Liver (tissue), 9 donors: ENCODE data around the genes ITPKB, SNAP47 and PRSS38.

GRCh38 chr1:226679209-226679677 is 59.8 kb downstream of the ITPKB start:
- PRO-cap, 5 experiments, result no peak in any of the 5 experiments
- RAMPAGE, long total RNA, 2 experiments, result no peak in any of the 2 experiments
- RRBS, result no CpG with 5 or more reads among the region's 2 CpGs

DNA sequence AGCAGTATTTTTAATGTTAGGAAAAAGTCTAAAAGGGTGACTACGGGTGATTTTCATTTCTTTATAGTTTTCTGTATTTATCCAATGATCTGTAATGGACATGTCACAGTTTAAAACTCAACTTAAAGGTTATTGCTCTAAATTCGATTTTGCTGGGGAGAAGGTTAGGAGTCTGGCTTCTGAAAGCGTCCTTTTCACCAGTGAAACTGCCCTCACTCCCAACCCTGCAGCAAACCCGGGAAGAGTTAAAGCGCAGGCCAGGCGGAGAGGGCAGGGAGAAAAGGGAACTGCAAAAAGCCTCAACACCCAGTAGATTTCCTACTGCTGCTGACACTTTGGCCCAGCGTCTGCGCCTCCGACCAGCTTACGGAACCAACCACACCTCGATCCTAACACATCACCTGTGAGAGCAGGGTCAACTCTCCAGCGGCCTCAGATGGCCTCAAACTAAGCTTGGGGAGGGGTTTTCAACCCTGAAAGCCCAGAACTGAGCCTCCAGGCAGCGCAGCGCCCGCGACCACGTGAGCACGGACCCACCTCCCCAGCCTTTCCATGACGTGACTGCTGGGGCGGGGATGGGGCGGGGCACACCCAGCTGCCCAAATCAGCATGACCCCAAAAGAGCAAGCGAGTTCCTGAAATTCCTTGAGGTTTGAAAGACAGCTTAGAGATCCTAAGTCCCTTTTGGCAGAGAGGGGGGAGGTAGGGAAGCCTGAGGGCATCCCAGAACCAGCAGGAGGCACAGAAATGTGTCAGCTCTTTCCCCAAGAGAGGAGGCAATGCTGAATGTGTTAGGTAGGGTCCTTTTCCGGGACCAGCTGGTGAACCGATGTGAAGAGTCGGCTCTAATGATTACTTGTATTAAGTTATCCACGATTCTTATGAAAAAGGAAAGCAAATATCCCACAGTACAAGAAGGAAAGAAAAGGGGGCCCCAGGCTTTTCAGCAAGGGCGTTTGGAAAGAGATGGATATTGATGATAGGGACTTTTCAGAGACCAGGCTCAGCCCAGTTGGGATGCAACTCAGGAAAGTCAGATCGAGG is 59.1 kb downstream of the ITPKB start:
- PRO-cap, 5 experiments, result peak in 5 of 5 experiments; most common plus-strand start position 630 of the sequence (in 4); most common minus-strand start position 489 of the sequence (in 5)
- RAMPAGE, long total RNA, 2 experiments, result no peak in any of the 2 experiments
- RRBS, result no CpG with 5 or more reads among the region's 28 CpGs

DNA sequence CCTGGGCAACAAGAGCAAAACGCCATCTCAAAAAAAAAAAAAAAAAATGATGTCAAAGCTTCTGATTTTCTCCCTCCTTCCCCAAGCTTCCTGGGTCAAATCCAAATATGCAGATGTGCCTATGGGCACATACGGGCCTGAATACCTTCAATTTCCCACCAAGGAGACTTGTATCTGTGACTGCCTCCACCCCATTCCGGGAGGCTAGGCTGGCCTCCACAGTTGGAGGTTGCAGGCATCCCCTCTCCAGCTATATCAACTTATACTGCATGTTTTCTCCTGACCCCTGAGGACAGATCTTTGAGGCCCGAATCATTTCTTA is 33.6 kb downstream of the ITPKB start:
- PRO-cap, 5 experiments, result no peak in any of the 5 experiments
- RAMPAGE, long total RNA, 2 experiments, result no peak in any of the 2 experiments
- RRBS, result no CpG with 5 or more reads among the region's 4 CpGs

DNA sequence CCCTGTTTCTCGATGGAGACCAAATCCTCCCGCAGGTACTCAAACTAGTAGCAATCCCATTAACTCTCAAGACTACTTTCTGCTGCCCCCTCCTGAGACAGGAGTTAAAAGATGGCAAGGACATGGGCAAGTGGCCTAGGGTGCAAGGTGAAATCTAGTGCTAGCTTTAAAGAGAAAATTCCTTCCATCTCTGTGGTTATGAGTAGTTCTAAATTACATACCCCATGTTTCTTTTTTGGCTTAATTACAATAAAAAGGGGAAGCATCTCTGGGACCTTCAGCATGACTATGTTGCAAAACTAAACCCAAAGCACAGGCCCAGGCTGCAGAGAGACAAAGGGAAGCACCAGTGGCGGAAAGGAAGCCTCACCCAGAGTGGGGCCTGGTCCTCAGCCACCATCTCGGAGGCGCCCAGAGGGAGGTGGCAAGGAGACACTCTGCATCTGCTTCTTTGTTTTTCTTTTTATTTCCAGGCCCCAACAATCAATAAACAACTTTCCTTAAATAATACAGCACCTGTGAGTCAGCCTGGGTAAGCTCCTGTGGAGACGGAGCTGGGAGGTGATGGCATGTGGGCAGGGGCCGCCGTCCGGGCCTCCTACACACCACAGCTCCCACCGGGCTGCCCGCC is 21.8 kb downstream of the ITPKB start:
- PRO-cap, 5 experiments, result no peak in any of the 5 experiments
- RAMPAGE, long total RNA, 2 experiments, result no peak in any of the 2 experiments
- RRBS, result no CpG with 5 or more reads among the region's 11 CpGs

GRCh38 chr1:226723647-226724872 is 15.0 kb downstream of the ITPKB start:
- PRO-cap, 5 experiments, result no peak in any of the 5 experiments
- RAMPAGE, long total RNA, 2 experiments, result no peak in any of the 2 experiments
- RRBS, result no CpG with 5 or more reads among the region's 18 CpGs

DNA sequence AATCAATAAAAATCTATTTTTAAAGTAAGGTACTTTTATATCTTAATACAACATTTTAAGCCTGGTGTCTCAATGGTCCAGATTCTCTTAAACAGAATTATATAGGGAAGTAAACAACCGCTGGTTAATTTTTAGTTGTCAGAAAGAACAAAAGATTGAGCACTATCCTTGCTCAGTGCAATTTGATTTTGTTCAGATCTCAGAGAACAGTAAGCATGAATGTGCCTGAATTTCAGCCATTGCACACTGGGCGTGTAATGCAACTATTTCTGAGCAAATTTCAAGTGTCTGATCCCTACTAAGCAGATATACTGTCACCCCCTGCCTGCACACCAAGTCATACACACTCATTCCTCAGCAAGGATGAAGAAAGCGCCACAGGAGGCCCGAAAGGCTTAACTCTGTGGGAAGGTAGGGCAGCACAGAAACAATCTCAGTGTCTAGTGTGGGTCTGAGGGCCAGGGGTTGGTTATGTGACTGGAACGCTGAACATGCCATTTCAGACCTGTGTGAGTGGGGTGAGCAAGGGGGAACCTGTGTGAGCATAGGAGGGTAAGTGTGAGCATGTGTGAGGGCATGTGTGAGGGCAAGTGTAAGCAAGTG is 6.4 kb downstream of the ITPKB start:
- PRO-cap, 5 experiments, result no peak in any of the 5 experiments
- RAMPAGE, long total RNA, 2 experiments, result no peak in any of the 2 experiments
- RRBS, result no CpG with 5 or more reads among the region's 5 CpGs

GRCh38 chr1:226738915-226739599 is at the start of gene ITPKB:
TSS of gene ITPKB (minus strand) at chr1:226739282.
- PRO-cap, 5 experiments, result peak in 5 of 5 experiments; most common plus-strand start chr1:226739434 (in 1); most common minus-strand start chr1:226739278 (in 4)
- RAMPAGE, long total RNA, 2 experiments, result no peak in any of the 2 experiments
- RRBS, result 3% methylated on average over 5 of the region's 26 CpGs

- PRO-cap, 5 experiments, result no peak in any of the 5 experiments
- RAMPAGE, long total RNA, 2 experiments, result no peak in any of the 2 experiments
- RRBS, result no CpG with 5 or more reads among the region's 5 CpGs
These were observed 771 bp upstream of the ITPKB start for GRCh38 chr1:226739600-226740505.

DNA sequence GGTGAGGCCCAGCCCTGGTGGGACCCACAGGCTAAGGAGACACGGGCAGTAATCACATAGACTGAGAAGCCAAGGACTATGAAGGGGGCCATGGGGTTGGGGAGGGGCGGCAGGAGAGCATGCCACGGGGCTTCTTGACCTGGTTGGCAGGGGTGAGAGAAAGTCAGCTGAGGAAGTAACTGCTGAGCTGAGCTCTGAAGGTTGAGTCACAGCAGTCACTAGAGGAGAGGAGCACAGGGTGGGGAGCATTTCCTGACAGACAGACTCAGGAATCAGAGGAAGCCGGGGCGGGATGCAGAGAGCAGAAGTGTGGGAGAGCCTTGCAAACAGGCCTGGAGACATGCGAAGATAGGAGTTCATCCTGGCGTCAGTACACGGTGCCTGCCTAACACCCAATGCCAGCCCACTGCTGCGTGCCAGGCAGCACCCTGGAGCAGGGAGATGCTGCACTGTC is 21.7 kb downstream of the PSEN2 start:
- PRO-cap, 5 experiments, result no peak in any of the 5 experiments
- RAMPAGE, long total RNA, 2 experiments, result no peak in any of the 2 experiments
- RRBS, result no CpG with 5 or more reads among the region's 9 CpGs

GRCh38 chr1:226973987-226974450 is 33.9 kb downstream of the COQ8A start:
- PRO-cap, 5 experiments, result peak in 1 of 5 experiments; most common plus-strand start chr1:226974299 (in 1)
- RAMPAGE, long total RNA, 2 experiments, result no peak in any of the 2 experiments
- RRBS, result 36% methylated on average over 2 of the region's 6 CpGs

GRCh38 chr1:226984773-226985587 is 44.9 kb downstream of the COQ8A start:
- PRO-cap, 5 experiments, result no peak in any of the 5 experiments
- RAMPAGE, long total RNA, 2 experiments, result no peak in any of the 2 experiments
- RRBS, result over 99% methylated on average over 5 of the region's 25 CpGs

GRCh38 chr1:226993931-226994650 is 54.0 kb downstream of the COQ8A start:
- PRO-cap, 5 experiments, result no peak in any of the 5 experiments
- RAMPAGE, long total RNA, 2 experiments, result no peak in any of the 2 experiments
- RRBS, result no CpG with 5 or more reads among the region's 20 CpGs

GRCh38 chr1:227020322-227021031 is 80.4 kb downstream of the COQ8A start:
- PRO-cap, 5 experiments, result no peak in any of the 5 experiments
- RAMPAGE, long total RNA, 2 experiments, result no peak in any of the 2 experiments
- RRBS, result no CpG with 5 or more reads among the region's 4 CpGs

- PRO-cap, 5 experiments, result no peak in any of the 5 experiments
- RAMPAGE, long total RNA, 2 experiments, result no peak in any of the 2 experiments
- RRBS, result no CpG with 5 or more reads among the region's 3 CpGs
These were observed 94.3 kb downstream of the COQ8A start for GRCh38 chr1:227034285-227034938.

GRCh38 chr1:227058081-227058822 is 118.2 kb downstream of the COQ8A start:
- PRO-cap, 5 experiments, result no peak in any of the 5 experiments
- RAMPAGE, long total RNA, 2 experiments, result no peak in any of the 2 experiments
- RRBS, result no CpG with 5 or more reads among the region's 6 CpGs

- PRO-cap, 5 experiments, result peak in 5 of 5 experiments; most common plus-strand start chr1:227735435 (in 3); most common minus-strand start chr1:227735303 (in 4)
- RAMPAGE, long total RNA, 2 experiments, result no peak in any of the 2 experiments
- RRBS, result under 1% methylated on average over 51 of the region's 104 CpGs
These were observed at the start of gene SNAP47 for GRCh38 chr1:227734954-227735946. TSS of gene SNAP47 (plus strand) at chr1:227735435.

- PRO-cap, 5 experiments, result no peak in any of the 5 experiments
- RAMPAGE, long total RNA, 2 experiments, result no peak in any of the 2 experiments
- RRBS, result no CpG with 5 or more reads among the region's 7 CpGs
These were observed 38.9 kb downstream of the SNAP47 start for GRCh38 chr1:227774092-227774551.

DNA sequence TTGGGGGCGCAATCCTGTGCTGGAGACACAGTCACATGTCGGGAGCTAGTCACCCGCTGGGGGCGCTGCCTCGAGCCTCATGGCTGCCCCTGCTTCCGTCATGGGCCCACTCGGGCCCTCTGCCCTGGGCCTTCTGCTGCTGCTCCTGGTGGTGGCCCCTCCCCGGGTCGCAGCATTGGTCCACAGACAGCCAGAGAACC is at the start of gene PRSS38:
Gene PRSS38 (plus strand): TSS at position 38 of the 200 bp plus-strand sequence.
- PRO-cap, 5 experiments, result no peak in any of the 5 experiments
- RAMPAGE, long total RNA, 2 experiments, result no peak in any of the 2 experiments
- RRBS, result no CpG with 5 or more reads among the region's 9 CpGs

- PRO-cap, 5 experiments, result peak in 1 of 5 experiments; most common minus-strand start chr1:227887262 (in 1)
- RAMPAGE, long total RNA, 2 experiments, result no peak in any of the 2 experiments
- RRBS, result 7% methylated on average over 13 of the region's 34 CpGs
These were observed 60.7 kb downstream of the WNT9A start for GRCh38 chr1:227886790-227887618.

DNA sequence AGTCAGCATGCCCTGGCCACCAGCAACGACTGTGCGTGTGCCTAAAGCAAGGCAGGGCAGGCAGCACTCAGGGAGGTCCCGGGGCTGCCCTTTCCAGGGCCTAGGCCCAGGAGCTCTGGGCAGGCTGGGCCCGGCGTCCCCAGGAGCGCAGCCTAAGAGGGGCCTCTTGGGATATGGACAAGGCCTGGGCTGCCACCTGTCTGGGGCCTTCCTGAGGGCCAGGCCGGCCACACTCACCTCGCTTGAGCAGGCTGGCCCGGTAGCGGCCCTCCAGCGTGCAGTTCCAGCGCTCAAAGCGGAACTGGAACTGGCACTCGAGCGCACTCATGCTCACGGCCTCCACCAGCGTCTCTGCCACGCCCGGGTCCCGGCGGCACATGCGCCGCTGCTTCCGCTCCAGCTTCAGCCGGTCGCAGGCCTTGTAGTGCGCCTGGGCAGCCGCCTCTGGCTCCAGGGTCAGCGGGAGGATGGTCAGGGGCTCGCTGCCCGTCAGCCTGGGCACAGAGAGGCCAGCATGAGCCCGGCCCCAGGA is 22.6 kb downstream of the WNT9A start:
- PRO-cap, 5 experiments, result no peak in any of the 5 experiments
- RAMPAGE, long total RNA, 2 experiments, result no peak in any of the 2 experiments
- RRBS, result 94% methylated on average over 16 of the region's 32 CpGs